Skin of body (tissue), 2 donors: ENCODE data around the gene AFG1L.

- RAMPAGE, long total RNA, result no peak
Measured at GRCh38 chr6:106798971-106800017, 169.9 kb downstream of the QRSL1 start.

DNA sequence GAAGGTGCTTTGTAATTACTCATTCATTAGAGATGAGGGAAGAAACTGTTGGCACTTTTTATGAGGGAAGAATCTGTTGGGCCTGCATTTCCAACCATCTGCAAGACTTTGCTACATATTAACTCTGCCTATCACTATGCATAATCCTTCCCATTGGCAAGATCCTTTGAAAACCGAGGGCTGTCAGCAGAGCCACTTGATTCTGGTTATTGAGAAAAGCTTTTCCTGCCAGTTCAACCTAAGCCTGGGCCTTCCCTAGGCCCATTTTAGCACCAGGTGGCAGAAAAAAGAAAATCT is 103.5 kb downstream of the CD24 start:
- RAMPAGE, long total RNA, result no peak

- RAMPAGE, long total RNA, result no peak
Measured at GRCh38 chr6:106976394-106976755, 1.8 kb upstream of the CD24 start.

DNA sequence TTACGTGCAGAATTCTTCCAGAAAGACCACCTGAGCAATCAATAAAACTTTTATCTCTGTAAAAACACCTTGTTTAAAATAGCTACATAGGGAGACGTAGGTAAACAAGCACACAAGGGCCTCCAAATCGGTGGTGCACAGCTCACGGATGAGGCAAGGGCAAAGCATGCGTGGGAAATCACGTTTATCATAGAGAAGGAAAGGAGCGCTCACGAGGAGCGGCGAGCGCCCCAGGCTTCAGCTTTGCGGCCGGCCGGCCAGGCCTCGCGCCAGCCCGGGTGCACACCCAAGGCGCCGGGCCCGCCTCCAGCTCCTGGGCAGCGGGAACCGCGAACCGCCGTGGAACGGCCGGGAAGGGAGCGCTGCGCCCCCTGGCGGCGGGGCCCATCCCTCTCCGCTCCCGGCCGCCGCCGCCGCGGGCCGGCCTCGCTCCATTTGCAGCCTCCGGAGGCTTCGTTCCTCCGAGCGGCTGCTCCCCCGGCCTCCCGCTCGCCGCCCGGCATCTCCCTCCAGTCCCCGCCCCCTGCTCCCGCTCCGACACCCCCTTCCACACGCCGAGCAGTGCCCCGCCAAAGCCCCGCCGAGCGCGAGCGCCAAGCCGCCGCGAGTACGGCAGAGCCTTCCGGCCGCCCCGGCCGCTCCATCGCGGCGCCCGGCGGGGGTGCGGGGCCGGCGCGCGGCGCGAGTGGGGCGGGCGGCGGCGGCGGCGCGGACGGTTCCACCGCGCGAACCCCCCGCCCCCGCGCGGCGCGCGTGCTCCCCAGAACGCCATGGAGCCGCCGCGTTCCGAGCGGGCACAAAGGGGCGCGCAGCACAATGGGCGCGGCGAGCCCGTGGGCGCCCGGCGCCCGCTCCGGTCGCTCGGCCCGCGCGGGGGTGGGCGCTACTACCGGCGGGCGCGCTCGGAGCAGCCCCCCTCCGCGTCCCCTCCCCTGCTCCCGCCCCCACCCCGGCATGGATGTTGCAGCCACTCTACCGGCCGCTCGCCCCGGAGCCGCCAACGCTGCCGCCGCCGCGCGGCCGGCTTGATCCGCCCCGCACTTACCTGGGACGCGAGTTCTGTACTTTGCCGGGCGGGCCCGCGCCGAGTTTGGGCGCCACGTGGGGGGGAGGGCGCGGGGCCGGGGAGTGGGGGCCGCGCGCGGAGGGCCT is 894 bp downstream of the BEND3 start:
- RAMPAGE, long total RNA, result no peak

DNA sequence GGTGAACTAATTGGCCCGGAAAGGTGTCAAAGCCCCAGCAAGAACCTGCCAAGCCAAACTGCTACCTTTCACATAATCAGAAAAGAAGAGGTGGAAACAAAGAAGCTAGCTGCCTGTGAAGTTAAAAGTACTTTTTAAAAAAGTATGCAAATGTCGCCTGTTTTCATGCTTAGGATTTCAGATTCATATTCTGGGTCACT is 106.4 kb upstream of the BEND3 start:
- RAMPAGE, long total RNA, result no peak

- RAMPAGE, long total RNA, result no peak
Measured at GRCh38 chr6:107328994-107329580, 130.3 kb downstream of the PDSS2 start.

DNA sequence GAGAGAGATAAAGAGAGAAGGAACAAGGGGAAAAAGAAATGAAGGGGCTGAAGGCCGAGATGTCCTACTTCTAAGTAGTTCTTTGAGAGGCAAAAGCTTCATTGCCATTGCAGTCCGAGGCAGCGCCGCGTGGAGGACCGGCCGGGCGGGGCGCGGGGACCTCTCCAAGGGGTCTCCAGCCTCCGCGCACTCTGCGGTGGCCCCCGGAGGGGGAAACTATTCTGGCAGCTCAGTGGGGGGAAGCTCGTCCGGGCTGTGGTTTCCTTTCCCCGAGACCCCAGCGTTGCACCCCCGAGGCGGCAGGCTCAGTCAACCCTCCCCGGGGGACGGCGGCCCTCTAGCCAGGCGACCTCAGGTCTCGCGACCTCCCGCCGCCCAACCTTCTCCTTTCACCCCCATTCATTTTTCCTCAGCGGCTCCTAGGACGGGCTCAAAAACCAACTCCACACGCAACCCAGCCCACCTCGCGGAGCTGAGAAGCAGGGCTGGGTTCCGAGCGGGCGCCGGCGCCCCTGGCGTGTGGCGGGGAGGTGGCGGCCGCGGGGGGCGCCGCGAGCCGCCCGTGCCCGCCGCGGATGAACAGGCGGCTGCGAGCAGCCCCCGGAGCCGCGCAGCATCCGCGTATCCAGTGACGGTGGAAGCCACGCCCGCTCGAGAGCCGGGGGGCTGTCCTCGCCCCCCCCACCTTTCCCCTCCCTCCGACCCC is 445 bp upstream of the SOBP start:
- RAMPAGE, long total RNA, result no peak

DNA sequence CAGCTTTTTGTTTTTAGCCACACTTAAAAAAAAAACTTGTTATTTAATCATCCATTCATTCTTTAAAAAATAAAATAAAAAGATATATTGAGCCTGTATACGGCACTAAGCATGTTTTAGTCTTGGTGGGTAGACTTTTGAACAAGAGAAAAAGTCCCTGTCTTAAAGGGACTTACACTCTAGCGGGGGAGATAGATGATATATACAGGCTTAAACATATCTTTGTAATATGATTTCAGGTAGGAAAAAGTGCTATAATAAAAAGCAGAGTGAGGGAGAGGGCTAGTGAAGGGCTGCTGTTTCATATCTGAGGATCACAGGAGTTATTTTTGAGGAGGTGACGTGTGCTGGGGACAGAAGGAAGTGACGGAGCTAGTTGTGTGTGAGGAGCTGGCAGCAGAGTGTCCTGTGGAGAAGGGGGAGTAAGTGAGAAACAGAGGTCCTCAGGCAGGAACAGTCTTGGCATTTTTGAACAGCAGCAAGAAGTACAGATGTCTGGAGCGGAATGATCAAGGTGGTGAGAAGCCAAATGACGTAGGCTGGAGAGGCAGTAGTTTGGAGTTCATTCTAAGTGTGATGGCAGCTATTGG is 52.1 kb downstream of the SOBP start:
- RAMPAGE, long total RNA, result no peak

- RAMPAGE, long total RNA, result no peak
Measured at GRCh38 chr6:107709266-107709759, 114.8 kb downstream of the SCML4 start.

GRCh38 chr6:107741179-107741692 is 82.9 kb downstream of the SCML4 start:
- RAMPAGE, long total RNA, result no peak

- RAMPAGE, long total RNA, result no peak
Measured at GRCh38 chr6:108294704-108295806, at the start of gene AFG1L. Gene AFG1L, plus strand, starts transcription at chr6:108295054.

DNA sequence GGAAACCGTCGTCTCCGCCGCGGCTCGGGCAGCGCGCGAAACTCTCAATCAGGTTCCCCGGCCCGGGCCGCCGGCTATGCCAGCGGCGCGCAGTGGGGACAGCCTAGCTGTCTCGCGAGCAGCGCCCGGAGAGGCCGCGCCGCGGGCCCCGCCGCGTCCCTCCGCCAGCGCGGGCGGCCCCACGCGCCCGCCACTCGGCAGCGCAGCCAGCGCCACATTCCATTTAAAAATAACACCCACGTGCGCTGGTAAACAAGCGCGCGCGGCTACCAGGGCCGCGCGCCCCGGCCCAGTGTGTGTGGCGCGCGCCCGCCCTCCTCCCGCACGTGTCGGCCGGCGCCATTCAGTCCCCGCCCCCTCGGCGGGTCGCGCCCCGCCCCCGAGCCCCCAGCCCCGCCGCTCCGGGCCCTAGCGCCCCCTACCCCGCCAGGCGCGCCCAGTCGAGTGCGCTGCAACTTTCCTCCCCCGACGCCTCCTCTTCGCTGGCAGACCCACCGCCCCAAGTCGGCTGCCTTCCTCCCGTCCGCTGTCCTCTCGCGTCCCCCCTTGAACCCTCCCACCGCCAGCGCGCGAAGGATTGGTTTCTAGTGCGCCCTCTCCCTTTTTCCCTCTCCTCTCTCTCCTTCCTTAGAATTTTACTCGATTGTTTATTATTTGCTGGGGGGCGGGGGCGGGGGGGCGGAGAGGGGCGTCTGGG is 2.8 kb upstream of the FOXO3 start:
- RAMPAGE, long total RNA, result no peak

- RAMPAGE, long total RNA, result no peak
Measured at GRCh38 chr6:108559871-108560476, 743 bp upstream of the FOXO3 start.

GRCh38 chr6:108577410-108578363 is 17.0 kb downstream of the FOXO3 start:
- RAMPAGE, long total RNA, result no peak

GRCh38 chr6:108586293-108586908 is 25.7 kb downstream of the FOXO3 start:
- RAMPAGE, long total RNA, result no peak

- RAMPAGE, long total RNA, result no peak
Measured at GRCh38 chr6:108592448-108593482, 32.0 kb downstream of the FOXO3 start.

DNA sequence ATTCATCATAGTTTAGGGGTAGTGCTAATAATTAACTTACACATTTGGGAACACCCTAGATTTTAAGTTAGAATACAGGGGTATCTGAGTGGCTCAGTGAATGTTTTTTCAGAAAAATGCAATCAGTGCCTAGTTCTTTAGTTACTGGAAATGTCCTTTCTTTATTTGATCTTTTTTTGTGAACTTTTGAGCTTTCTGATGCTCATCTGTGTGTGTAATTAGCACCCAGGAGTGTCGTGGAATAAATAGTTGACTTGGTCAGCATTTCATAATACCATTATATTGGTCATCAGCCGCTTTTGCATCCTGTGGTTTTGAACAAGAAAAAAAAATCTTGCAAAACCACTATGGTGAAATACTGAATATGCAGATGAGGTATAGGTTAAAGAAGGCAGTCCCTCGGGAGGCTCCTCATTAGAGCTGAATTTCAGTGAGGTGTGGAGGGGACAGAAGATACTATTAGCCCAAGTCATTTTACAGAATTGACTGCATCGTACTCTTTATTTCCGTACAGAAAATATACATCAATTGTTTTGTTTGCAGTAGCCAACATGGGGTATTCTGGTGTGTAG is 90.0 kb downstream of the FOXO3 start:
- RAMPAGE, long total RNA, result no peak

- RAMPAGE, long total RNA, result no peak
Measured at GRCh38 chr6:108798311-108798952, 49.8 kb upstream of the ARMC2 start.

GRCh38 chr6:108841044-108841513 is 7.1 kb upstream of the ARMC2 start:
- RAMPAGE, long total RNA, result no peak

GRCh38 chr6:108920762-108921056 is 72.5 kb downstream of the ARMC2 start:
- RAMPAGE, long total RNA, result no peak